HTERT-HM (cell line): ENCODE measurements around the gene SPAST.

- RRBS = no CpG with 5 or more reads among the region's 7 CpGs
These were observed 11.3 kb downstream of the PCARE start for GRCh38 chr2:29062904-29063465.

- RRBS = no CpG with 5 or more reads among the region's 6 CpGs
These were observed 202.9 kb downstream of the CLIP4 start for GRCh38 chr2:29318204-29318439.

DNA sequence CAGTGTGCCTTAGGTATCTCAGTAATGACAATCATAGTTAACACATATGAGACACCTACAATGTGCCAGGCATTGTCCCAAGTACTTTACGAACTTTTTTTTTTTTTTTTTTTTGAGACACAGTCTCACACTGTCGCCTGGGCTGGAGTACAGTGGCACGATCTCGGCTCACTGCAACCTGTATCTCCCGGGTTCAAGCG lies 17.1 kb upstream of the LBH start:
- RRBS = no CpG with 5 or more reads among the region's 6 CpGs

- RRBS = no CpG with 5 or more reads among the region's 12 CpGs
These were observed 5.7 kb downstream of the LBH start for GRCh38 chr2:30236808-30237681.

GRCh38 chr2:30265845-30266814 lies 34.8 kb downstream of the LBH start:
- RRBS = no CpG with 5 or more reads among the region's 9 CpGs

DNA sequence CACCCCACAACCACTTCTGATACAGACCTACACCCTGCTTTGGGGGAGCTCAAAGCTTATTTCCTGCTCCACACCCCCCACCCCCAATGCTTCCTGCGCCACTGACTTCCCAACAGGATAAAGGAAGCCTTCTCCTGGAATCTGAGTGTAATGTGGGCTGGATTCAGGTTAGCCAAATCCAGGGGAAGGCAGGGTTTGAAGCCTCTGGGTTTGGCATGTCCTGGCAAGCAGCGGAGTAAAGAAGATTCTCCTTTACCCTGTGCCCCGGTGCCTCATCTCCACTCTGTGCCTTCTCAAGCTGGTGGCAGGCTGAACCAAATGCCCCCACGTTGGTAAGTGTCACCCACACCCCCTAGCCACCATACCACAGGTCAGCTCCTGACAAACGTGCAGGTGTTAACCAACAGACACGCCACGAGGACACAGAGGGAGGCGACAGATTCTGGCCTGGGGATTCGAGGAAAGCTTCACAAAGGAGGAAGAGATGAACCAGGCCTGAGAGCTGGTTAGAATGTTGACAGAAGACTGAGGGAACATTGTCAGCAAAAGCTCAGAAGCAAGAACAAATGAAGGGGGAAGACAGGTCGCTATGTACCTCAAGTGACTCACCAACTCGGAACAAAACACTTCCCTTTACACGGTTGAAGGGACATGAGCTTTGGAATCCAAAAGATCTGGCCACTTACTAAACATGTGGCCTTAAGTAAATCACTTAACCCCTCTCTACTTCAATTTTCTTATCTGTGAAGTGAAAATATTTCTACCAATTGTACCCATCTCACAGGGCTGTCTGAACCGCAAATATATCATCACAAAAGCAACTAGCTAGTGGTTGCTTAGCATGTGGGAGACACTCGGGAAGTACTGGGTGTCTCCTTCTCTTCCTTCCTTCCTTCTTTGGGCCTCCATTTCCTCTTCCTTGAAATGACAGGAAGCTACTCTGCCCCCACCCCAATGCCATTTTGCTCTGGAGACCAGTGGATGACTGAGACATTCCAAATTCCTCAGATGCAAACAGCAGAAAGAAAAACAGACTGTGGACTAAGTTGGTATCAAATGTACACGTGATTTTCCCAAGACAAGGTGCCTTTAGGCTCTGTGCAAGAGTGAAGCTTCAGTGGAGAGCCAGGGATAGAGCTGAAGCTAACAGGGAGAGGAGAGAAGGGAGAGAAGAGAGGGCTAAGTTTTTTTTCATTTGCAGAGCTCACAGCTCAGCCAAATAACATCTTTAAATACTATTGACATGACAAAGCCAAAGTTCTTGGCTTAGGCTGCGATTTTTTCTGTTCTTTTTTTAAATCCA lies 85.0 kb upstream of the LCLAT1 start:
- RRBS = no CpG with 5 or more reads among the region's 16 CpGs

DNA sequence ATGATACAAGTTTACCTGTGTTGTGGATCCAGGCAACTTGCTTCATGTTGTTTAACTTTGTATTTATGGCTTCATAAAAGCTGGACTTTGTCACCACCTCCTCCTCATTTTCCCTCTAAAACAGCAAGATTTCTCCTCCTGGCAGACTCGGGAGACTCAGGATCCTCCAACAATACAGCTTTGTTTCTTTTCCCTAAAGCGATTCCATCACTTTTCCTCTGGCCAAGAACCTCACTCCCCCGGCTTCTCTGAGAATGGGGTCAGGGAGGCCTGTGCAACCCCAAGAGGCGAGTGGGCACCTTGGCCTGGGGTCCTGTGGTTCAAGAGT lies 43.2 kb upstream of the LCLAT1 start:
- RRBS = no CpG with 5 or more reads among the region's 4 CpGs

GRCh38 chr2:30446547-30446875 lies 535 bp upstream of the LCLAT1 start:
- RRBS = no CpG with 5 or more reads among the region's 1 CpG

GRCh38 chr2:30611445-30612170 lies 164.6 kb downstream of the LCLAT1 start:
- RRBS = no CpG with 5 or more reads among the region's 6 CpGs

GRCh38 chr2:31266059-31266973 lies 32.4 kb downstream of the EHD3 start:
- RRBS = no CpG with 5 or more reads among the region's 29 CpGs

DNA sequence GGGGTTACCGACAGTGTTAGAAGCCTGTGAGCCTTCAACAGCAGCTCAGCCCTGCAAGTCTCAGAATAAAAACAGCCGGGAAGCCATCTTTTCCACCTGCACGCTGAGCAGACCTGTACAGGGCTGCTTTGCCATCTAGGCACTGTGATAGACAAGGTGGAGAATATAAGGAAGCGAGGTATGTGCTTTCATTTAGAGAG lies 49.1 kb downstream of the XDH start:
- RRBS = 70% methylated on average over 2 of the region's 4 CpGs

- RRBS = no CpG with 5 or more reads among the region's 1 CpG
These were observed 18.9 kb downstream of the SRD5A2 start for GRCh38 chr2:31561691-31562330.

GRCh38 chr2:31675726-31676145 lies 95.0 kb upstream of the SRD5A2 start:
- RRBS = no CpG with 5 or more reads among the region's 4 CpGs

- RRBS = no CpG with 5 or more reads among the region's 6 CpGs
These were observed 12.4 kb downstream of the MEMO1 start for GRCh38 chr2:31998345-31998841.

DNA sequence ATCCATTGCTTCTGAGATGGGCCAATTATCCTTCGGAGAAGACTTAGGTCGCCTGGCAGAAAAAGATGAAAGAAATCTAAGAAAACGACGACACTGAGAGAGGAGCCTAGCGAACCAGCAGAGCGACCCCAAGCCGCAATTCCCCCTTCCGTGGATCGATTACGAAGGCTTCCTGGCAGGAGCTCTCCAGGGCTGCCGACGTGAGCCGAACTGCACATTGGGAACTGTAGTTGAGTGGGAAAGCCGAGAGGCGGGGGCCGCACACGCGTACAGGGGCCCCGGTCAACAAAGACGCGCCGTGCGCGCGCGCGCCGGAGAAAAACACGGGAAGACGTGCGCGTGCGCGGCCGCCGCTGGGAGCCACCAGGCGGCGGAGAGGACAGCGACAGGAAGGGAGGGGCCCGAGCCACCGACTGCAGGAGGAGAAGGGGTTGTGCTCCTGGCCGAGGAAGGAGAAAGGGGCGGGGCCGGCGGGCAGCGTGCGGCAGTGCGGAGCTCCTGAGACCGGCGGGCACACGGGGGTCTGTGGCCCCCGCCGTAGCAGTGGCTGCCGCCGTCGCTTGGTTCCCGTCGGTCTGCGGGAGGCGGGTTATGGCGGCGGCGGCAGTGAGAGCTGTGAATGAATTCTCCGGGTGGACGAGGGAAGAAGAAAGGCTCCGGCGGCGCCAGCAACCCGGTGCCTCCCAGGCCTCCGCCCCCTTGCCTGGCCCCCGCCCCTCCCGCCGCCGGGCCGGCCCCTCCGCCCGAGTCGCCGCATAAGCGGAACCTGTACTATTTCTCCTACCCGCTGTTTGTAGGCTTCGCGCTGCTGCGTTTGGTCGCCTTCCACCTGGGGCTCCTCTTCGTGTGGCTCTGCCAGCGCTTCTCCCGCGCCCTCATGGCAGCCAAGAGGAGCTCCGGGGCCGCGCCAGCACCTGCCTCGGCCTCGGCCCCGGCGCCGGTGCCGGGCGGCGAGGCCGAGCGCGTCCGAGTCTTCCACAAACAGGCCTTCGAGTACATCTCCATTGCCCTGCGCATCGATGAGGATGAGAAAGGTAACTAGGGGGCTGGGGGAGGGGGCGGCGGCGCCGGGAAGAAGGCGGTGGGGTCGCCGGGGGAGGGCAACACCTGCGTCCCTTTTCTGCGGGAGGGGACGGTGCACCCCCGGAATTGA lies at the start of gene SPAST:
TSS of gene SPAST (plus strand) at position 344 of the 1,153 bp plus-strand sequence.
- RRBS = 2% methylated on average over 38 of the region's 118 CpGs

- RRBS = no CpG with 5 or more reads among the region's 6 CpGs
These were observed 29.4 kb downstream of the NLRC4 start for GRCh38 chr2:32235191-32235755.

- RRBS = no CpG with 5 or more reads among the region's 4 CpGs
These were observed 6.7 kb downstream of the YIPF4 start for GRCh38 chr2:32284126-32285162.

- RRBS = 2% methylated on average over 14 of the region's 48 CpGs
These were observed 923 bp downstream of the BIRC6 start for GRCh38 chr2:32357559-32358333.

- RRBS = no CpG with 5 or more reads among the region's 3 CpGs
These were observed 35.1 kb downstream of the BIRC6 start for GRCh38 chr2:32391827-32392329.

DNA sequence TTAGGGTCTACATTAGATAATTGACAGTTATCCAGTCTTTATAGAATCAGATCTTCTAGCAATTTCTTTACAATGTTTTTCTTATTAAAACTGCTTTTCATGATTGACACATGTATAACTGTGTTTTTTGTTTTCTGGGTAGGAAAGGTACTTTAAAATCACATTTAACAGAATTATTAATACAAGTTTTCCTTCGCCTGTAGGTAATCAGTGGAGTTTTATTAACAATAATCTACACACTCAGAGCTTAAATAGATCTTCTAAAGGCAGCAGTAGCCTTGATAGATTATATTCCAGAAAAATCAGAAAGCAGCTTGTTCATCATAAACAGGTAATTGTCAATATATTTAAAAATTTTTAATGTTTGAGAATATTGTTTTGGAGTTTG lies 116.1 kb downstream of the BIRC6 start:
- RRBS = no CpG with 5 or more reads among the region's 1 CpG